Left colon (tissue), 1 donor: ENCODE data around the gene CASP7.

DNA sequence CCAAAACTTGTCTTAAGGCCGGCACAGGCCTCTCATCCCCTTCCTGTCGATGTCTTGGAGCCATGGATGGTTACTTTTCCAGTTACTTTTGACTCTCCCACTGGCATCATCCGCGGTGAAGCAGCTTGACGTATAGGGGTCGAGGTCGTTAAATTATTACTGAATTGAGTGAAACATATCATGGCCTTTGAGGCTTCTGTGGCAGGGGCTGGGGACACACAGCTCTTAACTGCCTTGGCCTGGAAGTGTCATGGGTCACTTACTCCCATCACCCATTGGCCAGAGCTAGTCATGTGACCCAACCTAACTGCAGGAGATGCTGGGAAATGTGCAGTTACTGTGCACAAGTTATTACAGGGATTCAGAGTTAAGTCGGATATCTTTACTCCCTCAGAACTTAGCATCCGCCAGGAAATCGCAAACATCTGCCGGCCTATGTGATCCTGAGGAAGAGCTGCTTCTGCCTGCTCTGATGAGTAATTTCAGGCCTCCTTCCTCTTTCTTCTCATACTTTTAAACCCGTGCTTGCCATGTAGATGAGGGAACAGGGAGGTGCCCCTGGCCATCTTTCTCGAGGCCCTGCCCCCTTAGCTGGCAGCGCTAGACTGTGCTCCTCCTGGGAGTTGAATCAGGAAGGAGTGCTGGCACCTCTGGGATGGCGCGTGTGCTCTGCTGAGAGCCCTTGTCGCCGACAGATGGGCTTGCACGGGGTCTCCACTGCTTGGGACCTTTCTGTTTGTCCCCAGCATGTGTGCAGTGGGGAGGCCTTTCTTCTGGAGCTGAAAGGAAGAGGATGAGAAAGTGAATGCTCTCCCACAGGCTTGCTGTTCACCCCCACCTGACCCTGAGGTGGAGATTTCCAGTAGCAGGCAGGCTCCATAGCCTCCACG lies 203.6 kb downstream of the TCF7L2 start:
- PRO-cap = no peak

DNA sequence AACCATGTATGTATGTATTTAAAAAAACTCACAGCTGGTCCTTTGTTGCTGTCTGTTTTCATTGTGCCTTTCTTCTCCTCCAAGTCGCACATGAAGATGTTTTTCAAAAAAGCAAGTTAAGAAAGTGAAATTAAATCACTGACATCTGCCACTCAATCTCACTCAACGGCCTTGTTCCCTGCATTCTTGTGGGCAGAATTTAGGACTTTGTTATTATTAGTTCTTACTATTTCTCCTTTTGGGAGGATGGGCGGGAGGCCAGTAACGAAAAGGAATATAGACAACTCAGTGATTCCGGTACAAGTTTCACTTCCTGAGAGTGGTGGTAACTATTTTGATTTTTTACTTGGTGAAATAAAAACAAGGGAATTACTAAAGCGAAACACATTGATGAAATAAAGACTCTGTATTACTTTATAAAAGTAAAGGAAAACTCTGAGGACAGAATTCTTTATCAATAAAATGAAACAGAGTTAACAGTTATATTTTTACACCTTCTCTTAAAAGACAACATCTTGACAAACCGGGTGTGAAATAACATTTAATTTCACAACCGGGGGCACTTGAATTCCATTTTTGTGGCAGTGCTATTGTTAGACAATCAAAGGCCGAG lies 231.8 kb upstream of the HABP2 start:
- PRO-cap = no peak

DNA sequence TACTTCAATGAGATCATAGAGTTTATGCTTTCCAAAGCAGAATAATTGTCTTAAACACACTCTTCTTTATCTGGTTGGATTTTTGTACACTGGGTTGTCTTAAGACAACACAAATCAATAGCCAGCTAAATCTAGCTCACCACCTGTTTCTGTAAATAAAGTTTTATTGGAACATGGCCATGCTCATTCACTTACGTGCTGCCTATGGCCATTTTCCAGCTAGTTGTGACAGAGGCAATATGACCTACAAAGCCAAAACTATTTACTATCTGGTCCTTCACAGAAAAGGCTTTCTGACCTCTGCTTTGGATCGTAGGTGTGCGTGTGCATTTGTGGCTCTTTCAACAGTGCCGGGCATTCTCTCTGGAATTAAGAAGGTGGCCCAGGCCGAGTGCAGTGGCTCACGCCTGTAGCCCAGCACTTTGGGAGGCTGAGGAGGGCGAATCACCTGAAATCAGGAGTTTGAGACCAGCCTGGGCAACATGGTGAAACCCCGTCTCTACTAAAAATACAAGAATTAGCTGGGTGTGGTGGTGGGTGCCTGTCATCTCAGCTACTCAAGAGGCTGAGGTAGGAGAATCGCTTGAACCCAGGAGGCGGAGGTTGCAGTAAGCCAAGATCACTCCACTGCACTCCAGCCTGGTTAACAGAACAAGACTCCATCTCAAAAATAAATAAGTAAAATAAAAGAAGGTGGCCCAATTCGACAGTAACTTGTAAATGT lies 45.4 kb downstream of the NRAP start:
- PRO-cap = no peak

DNA sequence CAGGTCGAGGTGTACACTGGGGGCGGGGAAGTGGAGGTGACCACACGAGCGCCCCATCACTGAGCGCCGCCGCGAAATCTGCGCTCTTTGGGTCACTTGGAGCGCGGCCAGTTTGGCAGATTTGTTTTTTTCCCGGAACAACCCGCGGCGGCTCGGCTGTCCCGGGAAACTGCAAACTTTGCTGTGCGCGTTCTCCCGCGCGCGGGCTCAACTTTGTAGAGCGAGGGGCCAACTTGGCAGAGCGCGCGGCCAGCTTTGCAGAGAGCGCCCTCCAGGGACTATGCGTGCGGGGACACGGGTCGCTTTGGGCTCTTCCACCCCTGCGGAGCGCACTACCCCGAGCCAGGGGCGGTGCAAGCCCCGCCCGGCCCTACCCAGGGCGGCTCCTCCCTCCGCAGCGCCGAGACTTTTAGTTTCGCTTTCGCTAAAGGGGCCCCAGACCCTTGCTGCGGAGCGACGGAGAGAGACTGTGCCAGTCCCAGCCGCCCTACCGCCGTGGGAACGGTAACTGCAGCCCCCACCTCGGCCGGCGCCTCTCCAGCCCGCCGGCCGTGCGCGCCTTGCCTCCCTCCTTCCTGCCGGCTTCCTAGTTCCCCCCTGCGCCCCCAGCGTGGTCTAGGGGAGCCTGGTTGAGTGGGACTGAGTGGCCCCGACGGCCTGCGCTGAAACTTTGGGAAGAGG lies at the start of gene CASP7:
Gene CASP7, plus strand, starts transcription at position 438 of the 681 bp plus-strand sequence.
- PRO-cap = bidirectional peak, plus-strand start at position 438 of the sequence, minus-strand start at position 306 of the sequence

- PRO-cap = no peak
These were observed 4.0 kb downstream of the NHLRC2 start for GRCh38 chr10:113858245-113858987.

DNA sequence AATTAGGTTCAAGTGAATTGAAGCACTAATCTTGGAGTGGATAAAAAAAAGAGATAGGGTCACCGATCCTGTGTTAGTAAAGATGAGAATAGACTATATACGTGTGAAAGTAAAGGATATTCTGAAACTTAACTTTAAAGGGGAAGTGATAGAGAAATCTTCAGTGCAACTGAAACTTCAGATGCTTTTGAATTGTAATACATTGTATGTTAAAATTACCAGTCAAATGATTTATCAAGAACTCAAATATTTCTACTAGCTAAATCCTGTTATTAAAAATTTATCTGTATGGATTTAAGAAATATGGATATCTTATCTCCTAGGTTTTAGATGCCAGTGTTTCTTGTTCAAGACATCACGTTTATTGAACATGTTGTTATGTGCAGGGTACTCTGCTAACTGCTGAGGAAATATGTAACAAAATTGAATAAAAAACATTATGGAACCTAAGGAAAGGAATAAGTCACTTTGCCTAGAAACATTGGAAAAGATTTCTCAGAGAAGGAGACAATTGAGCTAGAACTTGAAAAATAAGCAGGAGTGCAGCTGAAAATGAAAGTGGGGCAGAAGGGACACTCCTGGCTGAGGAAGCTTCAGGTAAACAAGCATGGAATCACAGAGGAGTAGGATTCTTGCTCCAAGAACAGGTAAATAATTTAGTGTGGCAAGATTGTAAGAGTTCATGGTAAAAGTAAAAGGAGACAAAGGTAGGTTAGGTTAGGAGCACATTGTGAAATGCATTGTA lies 5.1 kb downstream of the NHLRC2 start:
- PRO-cap = no peak

GRCh38 chr10:114046106-114046804 lies 2.6 kb downstream of the ADRB1 start:
- PRO-cap = no peak

GRCh38 chr10:114239907-114240348 lies 874 bp downstream of the VWA2 start:
- PRO-cap = no peak

DNA sequence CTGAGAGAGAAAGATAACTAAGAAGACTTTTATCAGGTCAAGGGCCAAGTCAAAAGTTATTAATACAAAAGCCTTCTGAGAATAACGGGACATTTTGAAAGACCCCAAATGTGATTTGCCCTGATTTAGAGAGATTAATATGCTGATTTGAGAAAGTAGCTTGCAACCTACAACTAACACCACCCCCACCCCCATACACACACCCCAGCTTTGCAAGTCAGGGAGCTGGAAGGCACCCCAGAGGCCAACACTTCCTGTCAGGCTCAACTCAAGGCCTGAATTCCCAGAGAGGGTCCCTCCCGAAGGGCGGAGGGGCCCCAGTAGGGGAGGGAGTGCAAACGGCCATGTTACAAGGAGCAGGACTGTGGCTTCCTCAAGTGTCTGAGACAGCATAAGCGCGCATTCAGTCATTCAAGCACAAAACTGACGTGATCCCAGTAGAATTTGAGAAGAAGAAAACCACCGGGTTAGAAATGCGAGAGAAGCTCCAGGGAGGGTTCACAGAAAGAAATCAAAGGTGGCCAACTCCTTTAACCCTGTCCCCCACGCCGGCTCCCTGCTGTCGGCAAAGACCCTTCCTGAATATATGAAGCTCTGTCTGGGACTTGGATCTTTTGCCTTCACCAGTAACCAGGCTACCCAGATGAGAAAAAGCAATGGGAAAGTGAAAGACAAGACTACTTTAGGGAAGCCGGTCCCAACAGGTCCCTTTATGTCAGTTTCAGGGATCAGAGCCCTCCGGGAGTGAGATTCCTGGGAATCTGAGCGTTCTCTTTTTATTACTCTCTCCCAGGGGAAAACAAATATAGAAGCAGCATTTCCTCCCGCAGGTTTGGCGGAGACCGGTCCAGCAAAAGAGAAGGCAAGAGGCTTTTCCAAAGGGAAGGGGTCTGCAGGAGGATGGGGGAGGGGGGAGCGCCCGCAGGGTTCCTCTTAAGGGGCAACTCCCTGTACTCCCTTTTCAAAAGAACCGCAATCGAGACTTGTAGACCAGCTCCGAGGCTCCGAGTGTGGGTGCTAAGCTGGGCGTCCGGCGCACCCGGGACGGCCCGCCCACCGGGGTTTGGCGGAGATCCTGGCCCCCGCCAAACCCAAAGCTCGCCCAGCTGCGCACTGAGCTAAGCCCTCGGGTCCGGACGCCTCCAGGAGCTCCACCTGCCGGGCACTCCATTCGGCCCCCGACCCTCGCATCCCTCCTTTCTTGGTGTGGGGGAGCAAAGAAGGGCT lies 1.2 kb downstream of the AFAP1L2 start:
- PRO-cap = no peak

- PRO-cap = unidirectional peak, minus-strand start at chr10:114404982; unidirectional peak, minus-strand start at chr10:114405113; unidirectional peak, minus-strand start at chr10:114405209; unidirectional peak, minus-strand start at chr10:114405213; unidirectional peak, minus-strand start at chr10:114405240
These were observed 683 bp upstream of the AFAP1L2 start for GRCh38 chr10:114404831-114405538.

- PRO-cap = no peak
These were observed 31.7 kb upstream of the AFAP1L2 start for GRCh38 chr10:114435876-114436610.

- PRO-cap = unidirectional peak, minus-strand start at chr10:114485281
These were observed 80.8 kb upstream of the AFAP1L2 start for GRCh38 chr10:114485034-114485558.

DNA sequence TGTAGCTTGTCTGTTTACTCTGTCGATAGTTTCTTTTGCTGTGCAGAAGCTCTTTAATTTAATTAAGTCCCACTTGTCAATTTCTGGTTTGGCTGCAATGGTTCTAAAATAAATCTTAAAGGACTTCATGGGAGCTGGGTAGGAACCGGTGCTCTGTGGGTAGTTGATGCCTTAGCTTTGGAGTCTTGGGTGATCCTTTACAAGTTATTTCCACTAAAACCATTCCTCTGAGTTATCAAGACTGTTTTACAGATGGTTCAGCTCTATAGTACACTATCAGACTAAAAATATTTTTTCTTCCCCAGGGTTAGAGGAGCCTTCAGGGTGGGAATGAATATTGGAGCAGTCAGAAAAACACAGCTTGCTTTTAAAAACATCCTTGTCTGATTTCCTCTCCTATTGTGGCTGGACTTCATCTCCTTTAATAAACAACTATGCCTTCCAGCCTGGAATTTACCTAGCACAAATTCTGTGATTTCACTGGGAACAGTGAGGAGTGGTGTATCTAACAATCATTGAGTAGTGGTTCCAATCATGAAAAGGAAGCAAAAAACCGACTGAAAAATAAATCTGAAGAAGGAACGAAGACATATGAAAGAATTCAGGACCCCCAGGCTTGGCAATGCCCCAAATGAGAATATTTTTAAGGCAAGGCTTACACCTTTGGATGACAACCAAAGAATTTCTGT lies 102.6 kb upstream of the AFAP1L2 start:
- PRO-cap = no peak

DNA sequence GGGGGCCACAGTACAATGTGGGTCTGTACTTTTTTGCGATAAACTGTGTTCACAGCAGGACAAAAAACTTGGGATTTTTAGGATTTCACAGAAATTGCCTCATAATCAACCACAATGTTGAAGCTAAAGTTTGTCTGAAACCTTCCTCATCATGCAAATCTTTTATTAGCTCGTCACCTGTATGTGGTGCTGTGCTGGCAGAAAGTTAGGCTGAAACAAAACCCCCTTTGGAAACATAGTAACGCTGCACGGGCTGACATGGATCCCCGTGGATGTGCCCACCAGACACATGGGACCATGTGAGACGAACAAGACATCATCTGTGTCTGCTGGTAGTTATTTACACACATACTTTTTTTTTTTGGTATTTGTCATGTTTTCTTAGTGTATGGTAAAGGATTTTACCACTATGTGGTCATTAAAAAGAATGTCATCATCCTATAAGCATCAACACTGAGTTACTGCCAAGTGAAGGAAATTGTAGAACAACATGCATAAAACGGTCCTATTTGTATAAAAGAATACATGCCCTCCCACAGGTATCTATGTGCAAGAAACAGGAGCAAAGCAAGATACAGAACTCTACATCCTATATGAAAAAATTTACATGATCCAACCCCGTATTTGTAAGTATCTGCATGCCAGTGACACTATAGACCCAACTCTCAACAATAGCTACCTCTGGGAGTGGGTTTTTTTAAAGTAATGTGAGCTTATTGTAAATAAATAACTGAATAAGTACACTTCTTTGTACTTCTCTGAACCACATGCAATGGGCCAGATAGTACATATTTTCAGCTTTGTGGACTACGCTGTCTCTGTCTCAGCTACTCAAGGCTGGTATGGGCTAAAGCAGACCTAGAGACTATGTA lies 113.6 kb upstream of the AFAP1L2 start:
- PRO-cap = no peak

GRCh38 chr10:114576789-114577584 lies 81.1 kb downstream of the ABLIM1 start:
- PRO-cap = no peak

- PRO-cap = bidirectional peak, plus-strand start at chr10:114613914, minus-strand start at chr10:114613733
These were observed 44.5 kb downstream of the ABLIM1 start for GRCh38 chr10:114613613-114613990.

GRCh38 chr10:114685379-114686009 lies 27.4 kb upstream of the ABLIM1 start:
- PRO-cap = no peak

DNA sequence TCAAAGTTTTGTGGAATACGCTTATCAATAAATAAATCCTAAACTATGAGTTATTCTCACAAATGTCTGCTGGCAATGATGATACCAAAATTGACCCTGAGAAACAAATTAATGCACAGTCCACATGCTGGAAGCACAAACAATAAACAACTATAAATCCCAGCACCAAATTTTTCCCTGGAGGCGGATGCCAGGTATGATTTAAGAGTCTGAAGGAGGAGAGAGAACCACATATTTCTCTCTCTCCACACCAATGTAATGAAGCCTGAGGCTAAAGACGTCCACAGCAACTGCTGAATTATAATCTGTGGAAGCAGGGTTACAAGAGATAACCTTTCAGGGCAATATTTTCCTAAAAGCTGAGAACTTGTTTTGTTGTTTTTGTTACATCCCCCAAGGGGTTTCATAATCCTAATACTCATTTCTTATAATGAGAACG lies 48.3 kb upstream of the ABLIM1 start:
- PRO-cap = no peak

DNA sequence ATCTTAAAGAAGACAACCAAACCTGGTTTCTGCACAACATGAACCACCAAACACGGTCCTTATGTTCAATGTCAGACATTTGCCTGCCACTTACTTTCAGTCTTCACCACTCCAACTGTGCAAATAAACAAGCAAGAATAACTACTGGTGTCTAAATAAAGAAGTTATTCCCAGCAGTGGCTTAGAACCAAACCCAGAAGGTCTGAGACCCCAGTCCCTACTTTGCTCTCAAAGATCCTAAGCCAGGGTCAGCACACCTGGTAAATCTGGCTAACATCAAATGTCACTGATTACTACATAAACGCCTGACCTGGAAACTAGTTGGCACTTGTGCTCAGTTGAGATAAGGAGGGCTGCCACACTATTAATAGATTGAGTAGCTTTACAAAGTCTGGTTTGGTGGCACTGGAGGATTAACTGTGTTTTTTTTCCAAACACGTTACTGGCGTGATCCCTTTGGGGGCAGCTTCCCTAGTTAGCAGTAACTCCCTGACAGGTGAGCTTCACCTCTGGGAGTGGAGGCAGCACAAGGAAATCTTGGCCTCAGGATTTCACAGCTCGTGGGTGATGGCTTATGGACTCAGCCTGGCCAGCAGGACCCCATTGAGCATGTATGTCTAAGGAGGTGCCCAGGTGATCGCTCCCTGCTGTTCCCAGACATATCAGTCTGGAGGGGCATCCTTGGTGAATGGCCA lies 62.8 kb upstream of the ABLIM1 start:
- PRO-cap = no peak

DNA sequence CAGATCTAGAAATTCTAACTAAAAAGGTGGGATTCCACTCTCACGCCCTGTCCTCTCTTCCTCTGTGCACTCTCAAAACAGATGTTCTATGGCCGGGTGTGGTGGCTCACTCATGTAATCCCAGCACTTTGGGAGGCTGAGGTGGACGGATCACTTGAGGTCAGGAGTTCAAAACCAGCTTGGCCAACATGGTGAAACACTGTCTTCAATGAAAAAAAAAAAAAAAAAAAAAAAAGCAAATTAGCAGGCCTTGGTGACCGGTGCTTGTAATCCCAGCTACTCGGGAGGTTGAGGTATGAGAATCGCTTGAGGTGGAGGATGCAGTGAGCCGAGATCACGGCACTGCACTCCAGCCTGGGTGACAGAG lies 52.6 kb upstream of the FHIP2A start:
- PRO-cap = no peak